MCF 10A (cell line): ENCODE results near the gene NAP1L2.

- PRO-cap, result no peak
- RRBS, result no CpG with 5 or more reads among the region's 5 CpGs
These were observed 16.0 kb downstream of the OGT start for GRCh38 chrX:71548886-71549343.

DNA sequence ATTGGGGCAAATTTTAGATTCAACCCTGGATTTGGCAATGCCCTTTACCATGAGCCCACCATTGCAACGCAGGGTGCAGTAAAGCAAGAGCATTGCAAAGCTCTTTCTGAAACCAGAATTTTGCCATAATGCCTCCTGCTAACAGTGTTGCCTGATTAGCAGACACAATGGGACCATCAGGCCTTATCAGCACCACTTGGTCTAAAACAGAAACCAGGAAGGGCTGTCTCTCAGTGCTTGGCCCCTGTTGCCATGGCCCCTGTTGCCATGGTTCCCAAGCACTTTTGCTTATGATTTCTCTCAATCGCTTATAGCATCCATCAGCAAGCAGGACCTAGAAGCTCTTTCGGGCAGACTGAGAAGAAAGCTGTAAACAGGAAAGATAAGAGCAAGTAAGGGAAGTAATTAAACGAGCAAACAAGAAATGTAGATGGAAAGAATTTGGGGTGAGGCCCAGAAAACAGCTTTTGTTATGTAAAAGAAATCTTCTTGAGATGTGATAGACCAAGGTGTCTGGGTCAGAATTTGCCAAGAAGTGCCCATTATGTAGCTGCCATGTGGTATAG is 86.6 kb upstream of the PIN4 start:
- PRO-cap, result no peak
- RRBS, result no CpG with 5 or more reads among the region's 4 CpGs

- PRO-cap, result no peak
- RRBS, result no CpG with 5 or more reads among the region's 4 CpGs
These were observed 4.5 kb downstream of the RPS4X start for GRCh38 chrX:72272469-72272930.

DNA sequence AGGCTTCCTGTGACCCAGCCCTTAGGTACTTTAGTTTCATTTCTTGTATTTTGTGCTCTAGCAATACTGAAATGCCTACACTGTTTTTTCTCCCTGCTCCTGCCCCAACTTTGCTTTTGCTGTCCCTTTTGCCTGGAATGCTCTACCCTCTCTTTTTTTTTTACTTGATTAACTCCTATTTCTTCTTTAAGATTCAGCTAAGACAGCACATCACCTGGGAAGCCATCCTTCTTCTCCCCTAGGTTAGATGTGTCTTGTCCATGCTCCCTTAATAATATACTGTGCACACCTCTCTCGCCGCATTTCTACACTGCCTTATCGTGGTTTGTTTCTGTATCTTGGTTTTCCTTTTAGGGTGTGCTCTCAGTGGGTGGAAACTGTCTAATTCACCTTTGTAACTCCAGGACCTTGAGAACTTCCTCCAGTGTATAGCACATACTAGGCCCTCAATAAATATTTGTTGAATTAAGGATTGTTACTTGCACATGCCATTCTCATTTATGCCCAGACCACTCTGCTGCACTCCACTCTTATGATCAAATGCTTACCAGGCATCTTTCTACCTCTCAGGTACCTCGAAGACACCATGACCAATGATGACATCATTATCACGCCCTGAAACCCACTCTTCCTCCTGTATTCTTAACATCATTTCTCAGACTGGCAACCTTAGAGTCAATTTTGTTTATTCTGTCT is 46.4 kb downstream of the HDAC8 start:
- PRO-cap, result no peak
- RRBS, result no CpG with 5 or more reads among the region's 5 CpGs

GRCh38 chrX:72705768-72706311 is 8.3 kb downstream of the PHKA1 start:
- PRO-cap, result no peak
- RRBS, result no CpG with 5 or more reads among the region's 1 CpG

DNA sequence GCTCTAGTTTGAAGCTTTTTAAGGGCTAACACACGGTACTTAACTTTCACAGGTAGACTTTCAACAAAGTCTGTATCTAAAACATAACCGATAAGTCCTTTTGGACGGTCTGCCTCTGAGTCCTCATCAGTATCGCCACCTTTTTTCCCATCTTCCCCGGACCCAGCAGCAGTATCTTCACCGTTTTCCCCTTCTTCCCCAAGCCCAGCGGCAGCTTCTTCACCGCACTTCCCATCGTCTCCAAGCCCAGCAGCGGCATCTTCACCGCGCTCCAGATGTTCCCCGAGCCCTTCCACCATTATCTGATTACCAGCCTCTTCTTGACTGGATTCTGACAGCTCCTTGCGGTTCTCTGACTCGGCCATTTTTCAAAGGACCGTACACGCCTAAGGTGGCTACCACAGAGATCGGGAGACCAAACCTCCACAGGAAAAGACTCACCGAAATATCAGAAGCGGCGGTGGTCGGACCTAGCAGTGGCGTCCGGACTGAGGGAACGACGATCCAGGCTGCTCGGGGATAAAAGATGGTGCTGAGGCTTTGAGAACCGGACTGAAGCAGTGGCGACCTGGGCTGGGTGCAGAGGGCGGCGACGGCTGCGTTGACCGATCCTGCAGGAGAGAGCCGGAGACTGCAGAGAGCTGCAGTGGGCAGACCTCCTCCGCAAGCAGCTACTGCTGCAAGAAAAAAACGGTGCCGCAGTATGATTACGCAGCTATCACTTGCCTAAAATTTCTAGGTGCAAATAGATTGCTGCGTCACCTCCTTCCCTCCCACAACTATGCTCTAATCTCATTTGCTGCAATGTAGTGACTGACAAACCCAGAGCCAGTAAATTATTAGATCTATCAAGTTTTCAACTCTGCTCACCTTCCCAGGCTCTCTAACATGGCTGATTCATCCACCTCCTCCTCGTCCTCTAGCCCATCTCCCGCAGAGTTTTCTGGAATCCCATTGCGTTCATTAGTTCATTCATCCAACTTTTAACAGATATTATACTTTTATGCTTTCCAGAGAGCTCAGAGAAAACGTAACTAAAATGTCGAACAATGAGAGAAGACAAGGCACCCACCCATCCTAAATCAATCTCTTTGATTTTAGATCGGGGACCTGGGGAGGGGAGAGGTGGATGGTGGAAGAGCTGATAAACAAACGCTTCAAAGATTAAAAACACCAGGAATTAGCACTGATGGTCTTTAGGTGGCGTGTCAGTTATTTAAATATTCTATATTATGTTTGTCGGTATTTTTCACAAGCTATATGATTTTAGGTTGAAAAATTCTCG is at the start of gene NAP1L2:
TSS of gene NAP1L2 (minus strand) at position 724 of the 1,285 bp plus-strand sequence.
- PRO-cap, result no peak
- RRBS, result 40% methylated on average over 10 of the region's 50 CpGs

DNA sequence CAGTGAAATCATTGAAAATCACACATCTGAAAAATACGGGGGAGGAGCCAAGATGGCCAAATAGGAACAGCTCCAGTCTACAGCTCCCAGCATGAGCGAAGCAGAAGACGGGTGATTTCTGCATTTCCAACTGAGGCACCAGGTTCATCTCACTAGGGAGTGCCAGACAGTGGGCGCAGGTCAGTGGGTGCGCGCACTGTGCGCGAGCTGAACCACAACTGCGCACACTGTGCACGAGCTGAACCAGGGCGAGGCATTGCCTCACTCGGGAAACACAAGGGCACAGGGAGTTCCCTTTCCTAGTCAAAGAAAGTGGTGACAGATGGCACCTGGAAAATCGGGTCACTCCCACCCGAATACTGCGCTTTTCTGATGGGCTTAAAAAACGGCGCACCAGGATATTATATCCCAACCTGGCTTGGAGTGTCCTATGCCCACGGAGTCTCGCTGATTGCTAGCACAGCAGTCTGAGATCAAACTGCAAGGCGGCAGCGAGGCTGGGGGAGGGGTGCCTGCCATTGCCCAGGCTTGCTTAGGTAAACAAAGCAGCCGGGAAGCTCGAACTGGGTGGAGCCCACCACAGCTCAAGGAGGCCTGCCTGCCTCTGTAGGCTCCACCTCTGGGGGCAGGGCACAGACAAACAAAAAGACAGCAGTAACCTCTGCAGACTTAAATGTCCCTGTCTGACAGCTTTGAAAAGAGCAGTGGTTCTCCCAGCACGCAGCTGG is 51.9 kb upstream of the CHIC1 start:
- PRO-cap, result no peak
- RRBS, result no CpG with 5 or more reads among the region's 24 CpGs

GRCh38 chrX:74099562-74100457 is 204.2 kb upstream of the ZCCHC13 start:
- PRO-cap, result no peak
- RRBS, result no CpG with 5 or more reads among the region's 15 CpGs

- PRO-cap, result no peak
- RRBS, result no CpG with 5 or more reads among the region's 6 CpGs
These were observed 98.4 kb upstream of the ZCCHC13 start for GRCh38 chrX:74205439-74206032.

DNA sequence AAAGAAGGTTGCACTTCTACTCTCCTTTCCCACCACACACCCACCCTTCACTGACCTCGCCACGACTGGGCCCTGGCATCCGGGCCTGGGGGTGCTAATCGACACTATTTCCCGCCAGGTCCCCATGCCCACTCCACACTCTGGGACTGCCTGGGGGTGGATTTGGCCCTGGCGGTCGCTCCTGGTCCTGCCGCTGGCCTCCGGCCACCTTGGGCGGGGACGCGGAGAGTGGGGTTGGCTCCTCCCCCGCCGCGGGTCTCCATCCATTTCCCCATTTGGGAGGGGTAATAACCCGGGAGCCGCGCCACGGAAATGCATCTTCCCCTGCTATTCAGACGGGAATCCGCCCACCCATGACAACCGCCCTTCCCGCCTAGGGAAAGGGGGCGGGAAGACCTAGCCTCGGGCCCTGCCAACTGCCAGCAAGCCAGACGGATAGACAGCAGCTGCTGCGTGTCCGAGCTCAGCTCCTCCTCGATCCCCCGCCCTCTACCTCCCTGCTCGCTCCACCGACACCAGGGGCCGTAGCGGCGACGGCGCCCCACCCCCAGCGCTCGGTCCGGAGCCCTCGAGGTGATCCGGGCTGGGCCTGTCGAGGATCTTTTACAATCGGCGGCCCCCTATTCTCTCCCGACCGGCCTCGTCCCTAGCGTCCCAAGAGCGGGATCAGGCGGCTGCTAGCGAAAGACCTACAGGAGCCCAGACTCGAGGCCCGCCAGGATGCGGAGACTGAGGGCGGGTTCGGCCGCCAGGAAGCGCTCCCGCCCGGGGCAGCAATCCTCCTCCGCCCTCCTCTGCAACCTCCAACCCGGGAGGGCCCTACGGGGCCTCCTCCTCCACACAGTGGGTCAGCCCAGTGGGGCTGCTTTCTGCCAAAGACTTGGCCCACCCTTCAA is 78.0 kb downstream of the RLIM start:
- PRO-cap, result bidirectional peak, plus-strand start at position 274 of the sequence, minus-strand start at position 148 of the sequence
- RRBS, result 21% methylated on average over 11 of the region's 64 CpGs

GRCh38 chrX:75744469-75744825 is 40.6 kb downstream of the MAGEE2 start:
- PRO-cap, result no peak
- RRBS, result no CpG with 5 or more reads among the region's 1 CpG

- PRO-cap, result no peak
- RRBS, result no CpG with 5 or more reads among the region's 6 CpGs
These were observed 432.8 kb upstream of the FGF16 start for GRCh38 chrX:77014345-77014841.

DNA sequence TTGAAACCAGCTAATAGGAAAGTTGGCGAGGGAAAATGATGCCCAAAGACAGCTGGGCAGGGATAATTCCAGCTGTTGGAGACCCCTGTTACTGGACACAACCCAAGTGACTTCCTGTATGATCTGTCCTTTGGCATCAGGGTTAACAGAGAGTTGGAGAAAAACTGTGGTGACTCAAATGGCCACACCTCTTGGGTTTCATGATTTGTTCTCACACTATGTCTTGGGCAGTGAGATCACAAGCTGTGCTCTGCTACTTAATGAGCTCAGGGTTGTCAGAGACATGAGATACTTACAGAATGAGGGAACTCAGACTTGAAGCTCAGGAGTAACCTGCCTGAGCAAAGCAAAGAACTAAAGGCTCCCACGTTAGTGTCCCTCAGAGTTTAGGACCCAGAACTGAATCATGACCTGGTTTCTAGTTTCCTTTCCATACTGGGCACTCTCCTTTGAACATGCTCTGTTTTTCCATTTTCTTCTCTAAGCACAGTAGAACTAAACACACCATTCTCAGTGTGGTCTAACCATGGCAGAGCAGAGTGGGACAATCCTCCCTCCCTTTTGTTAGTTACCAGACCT is 4.0 kb downstream of the FGF16 start:
- PRO-cap, result no peak
- RRBS, result no CpG with 5 or more reads among the region's 2 CpGs

- PRO-cap, result no peak
- RRBS, result no CpG with 5 or more reads among the region's 1 CpG
These were observed 58.1 kb downstream of the FGF16 start for GRCh38 chrX:77505305-77505712.

DNA sequence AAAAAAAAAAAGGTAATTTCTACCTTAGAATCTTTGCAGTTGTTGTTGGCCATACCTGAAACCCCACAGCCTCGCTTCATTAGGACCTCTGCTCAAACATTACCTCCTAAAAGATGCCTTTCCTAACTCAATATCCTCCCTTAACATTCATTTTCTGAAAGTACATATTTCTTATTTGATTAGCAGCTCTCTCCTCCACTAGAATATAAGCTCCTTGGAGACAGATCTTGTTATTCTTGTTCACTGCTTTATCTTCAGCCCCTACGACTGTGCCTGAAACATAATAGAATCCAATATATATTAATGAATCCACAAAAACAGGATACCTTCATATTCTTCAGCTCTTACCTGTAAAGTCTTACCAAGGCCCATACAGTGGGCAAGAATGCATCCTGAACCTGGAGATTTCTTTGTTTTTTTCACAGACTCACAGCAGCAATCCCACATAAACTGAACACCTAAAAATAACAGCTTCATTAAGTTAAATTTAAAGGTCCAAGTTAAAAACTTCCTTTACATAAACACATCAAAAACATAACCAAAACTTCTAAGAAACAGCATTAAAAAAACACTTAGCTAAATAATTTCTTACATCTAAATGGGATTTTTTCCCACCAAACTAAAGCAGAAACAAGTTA is 151.7 kb downstream of the ATRX start:
- PRO-cap, result no peak
- RRBS, result no CpG with 5 or more reads among the region's 2 CpGs

- PRO-cap, result no peak
- RRBS, result no CpG with 5 or more reads among the region's 10 CpGs
These were observed 31.1 kb downstream of the ATRX start for GRCh38 chrX:77754799-77755527.

DNA sequence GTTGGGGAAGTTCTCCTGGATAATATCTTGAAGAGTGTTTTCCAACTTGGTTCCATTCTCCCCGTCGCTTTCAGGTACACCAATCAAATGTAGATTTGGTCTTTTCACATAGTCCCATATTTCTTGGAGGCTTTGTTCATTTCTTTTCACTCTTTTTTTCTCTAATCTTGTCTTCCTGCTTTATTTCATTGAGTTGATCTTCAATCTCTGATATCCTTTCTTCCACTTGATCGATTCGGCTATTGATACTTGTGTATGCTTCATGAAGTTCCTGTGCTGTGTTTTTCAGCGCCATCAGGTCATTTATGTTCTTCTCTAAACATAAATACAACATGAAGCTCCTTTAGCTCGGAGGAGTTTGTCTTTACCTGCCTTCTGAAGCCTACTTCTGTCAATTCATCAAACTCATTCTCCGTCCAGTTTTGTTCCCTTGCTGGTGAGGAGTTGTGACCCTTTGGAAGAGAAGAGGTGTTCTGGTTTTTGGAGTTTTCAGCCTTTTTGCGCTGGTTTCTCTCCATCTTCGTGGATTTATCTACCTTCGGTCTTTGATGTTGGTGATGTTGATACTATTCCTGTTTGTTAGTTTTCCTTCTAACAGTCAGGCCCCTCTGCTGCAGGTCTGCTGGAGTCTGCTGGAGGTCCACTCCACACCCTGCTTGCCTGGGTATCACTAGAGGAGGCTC is 36.7 kb upstream of the ATRX start:
- PRO-cap, result no peak
- RRBS, result no CpG with 5 or more reads among the region's 10 CpGs

- PRO-cap, result no peak
- RRBS, result no CpG with 5 or more reads among the region's 3 CpGs
These were observed 908 bp downstream of the ATP7A start for GRCh38 chrX:77911501-77911700.

- PRO-cap, result bidirectional peak, plus-strand start at chrX:78105060, minus-strand start at chrX:78105027
- RRBS, result no CpG with 5 or more reads among the region's 28 CpGs
These were observed 763 bp downstream of the PGK1 start for GRCh38 chrX:78104532-78105490.

GRCh38 chrX:78516821-78517595 is 142.1 kb downstream of the RTL3 start:
- PRO-cap, result no peak
- RRBS, result no CpG with 5 or more reads among the region's 7 CpGs